SK-N-DZ (cell line): ENCODE measurements around the genes SLC38A7, CKLF, CMTM2 and DYNC1LI2.

DNA sequence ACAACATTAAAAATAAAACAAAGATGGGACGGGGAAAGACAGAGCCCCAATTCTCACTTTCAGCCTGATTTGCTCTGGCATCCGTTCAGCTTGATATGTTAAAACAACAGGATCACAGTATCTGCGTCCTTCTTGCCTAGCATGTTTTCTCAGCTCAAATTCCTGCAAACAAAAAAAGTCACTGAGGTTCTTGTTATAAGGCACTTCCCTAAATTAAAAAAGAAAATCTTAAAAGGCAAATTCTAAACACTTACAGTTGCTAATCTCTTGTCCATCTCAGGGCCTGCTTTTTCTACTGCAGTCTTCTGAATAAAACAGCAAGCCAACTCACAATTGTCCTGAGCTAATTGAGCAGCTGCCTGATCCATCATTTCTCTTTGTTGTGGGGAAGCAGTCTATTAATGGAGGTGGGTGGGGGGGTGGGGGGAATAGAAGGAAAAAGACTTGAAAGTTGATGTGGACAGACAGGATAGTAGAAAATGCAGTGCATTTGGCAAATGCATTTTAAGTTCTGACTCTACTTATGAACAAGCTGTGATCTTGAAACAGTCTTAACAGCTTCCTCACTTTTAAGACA, 26.9 kb downstream of the SETD6 start:
RAMPAGE:
- cytosol, long total RNA, result no peak
- nucleus, long total RNA, result no peak

RAMPAGE:
- cytosol, long total RNA, result no peak
- nucleus, long total RNA, result no peak
Measured at GRCh38 chr16:58551511-58551900, 36.2 kb downstream of the SETD6 start.

RAMPAGE:
- cytosol, long total RNA, result start-site peak on the minus strand at chr16:58684713-58684745, 30 and 53 reads in 2 replicates
- nucleus, long total RNA, result start-site peak on the minus strand at chr16:58684713-58684747, 108 and 53 reads in 2 replicates
Measured at GRCh38 chr16:58683897-58684924, at the start of gene SLC38A7. SLC38A7 (minus strand) TSS chr16:58684770.

GRCh38 chr16:58862636-58862854, 128.4 kb upstream of the GOT2 start:
RAMPAGE:
- cytosol, long total RNA, result no peak
- nucleus, long total RNA, result no peak

DNA sequence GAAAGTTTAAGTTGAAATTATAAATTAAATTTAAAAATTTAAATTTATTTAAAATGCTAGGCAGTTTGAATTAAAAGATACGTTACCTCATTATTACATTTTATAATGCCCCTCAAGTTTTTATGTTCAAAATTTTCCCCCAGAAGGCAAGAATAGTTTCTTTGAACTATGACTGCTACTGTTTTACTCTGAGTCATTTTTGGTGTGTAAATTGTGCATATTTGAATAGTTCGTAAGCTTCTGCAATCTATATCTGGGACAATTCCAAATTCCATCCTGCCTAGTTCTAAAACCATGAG, 839.7 kb upstream of the GOT2 start:
RAMPAGE:
- cytosol, long total RNA, result no peak
- nucleus, long total RNA, result no peak

DNA sequence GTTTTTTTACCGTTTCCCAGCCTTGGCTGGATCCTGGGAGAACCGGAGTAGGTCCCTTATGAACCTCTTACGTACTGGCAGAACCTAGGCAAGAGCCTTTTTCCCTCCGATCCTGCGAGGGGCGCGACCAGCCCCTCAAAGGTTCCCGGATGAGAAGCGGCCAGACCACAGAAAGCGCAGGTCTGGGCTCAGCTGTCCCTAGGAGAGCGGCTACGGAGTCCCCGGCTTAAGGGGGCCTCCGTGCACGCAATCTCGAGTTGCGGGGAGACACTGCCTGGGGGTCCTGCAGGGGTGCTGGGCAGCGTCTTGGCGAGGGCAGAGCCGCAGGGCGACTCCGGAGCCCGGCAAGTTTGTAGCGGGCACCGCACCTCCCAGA, 1.1 kb downstream of the CDH8 start:
RAMPAGE:
- cytosol, long total RNA, result no peak
- nucleus, long total RNA, result no peak

RAMPAGE:
- cytosol, long total RNA, result no peak
- nucleus, long total RNA, result no peak
Measured at GRCh38 chr16:65121596-65121765, 382 bp downstream of the CDH11 start.

DNA sequence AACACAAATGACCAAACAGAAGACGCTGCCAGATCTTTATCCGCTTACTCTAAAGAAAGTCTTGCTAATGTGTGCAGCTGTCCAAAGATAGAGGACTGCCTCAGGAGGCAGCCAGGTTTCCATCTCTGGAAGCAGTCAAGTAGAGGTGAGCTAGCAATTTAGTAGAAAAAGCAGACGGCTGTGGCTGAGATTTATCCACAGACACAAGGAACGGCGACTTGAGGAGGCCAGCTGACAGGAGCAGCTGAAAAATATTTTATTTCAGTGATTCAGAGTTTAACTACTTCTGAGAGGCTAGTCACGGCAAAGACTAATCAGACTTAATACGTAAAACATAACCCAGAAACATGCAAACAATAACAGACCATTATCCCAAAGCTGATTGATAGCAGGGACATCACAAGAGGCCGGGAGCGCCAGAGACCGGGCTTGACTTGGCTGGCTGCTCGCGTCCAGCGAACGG, 611.3 kb upstream of the CDH5 start:
RAMPAGE:
- cytosol, long total RNA, result no peak
- nucleus, long total RNA, result no peak

GRCh38 chr16:65855269-65855697, 511.2 kb upstream of the CDH5 start:
RAMPAGE:
- cytosol, long total RNA, result no peak
- nucleus, long total RNA, result no peak

RAMPAGE:
- cytosol, long total RNA, result no peak
- nucleus, long total RNA, result no peak
Measured at GRCh38 chr16:65945385-65945737, 421.1 kb upstream of the CDH5 start.

GRCh38 chr16:66133595-66134281, 232.8 kb upstream of the CDH5 start:
RAMPAGE:
- cytosol, long total RNA, result no peak
- nucleus, long total RNA, result no peak

RAMPAGE:
- cytosol, long total RNA, result no peak
- nucleus, long total RNA, result no peak
Measured at GRCh38 chr16:66247944-66248551, 118.4 kb upstream of the CDH5 start.

DNA sequence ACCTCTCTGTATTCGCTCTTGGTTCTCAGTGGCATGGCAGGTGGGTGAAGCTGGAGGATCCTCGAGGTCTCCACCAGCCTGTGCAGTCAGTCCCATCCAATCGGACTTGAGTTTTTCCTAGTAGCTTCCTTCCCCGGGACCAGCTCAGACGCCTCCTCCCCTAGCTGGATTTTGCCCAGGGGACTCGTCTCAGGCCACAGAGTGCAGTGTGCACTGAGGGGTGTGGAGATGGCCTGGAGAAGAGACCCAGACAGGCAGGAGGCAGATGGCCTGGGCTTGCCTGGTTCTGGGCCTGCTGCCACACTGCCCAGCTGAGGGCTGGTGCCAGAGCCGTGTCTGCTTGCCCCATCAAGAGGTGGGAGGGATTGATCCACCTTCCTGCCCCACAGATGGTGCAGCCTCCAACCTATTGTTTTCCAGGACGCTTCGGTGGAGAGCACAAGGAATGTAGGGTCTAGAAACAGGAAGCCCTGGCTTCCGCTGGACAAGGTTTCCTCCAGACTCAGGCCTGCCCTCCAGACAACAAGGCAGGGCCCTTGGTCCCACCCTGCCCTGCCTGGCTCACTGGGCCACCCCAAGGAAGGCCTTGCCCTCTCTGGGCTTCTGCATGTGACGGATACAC, 6.8 kb upstream of the CDH5 start:
RAMPAGE:
- cytosol, long total RNA, result no peak
- nucleus, long total RNA, result no peak

DNA sequence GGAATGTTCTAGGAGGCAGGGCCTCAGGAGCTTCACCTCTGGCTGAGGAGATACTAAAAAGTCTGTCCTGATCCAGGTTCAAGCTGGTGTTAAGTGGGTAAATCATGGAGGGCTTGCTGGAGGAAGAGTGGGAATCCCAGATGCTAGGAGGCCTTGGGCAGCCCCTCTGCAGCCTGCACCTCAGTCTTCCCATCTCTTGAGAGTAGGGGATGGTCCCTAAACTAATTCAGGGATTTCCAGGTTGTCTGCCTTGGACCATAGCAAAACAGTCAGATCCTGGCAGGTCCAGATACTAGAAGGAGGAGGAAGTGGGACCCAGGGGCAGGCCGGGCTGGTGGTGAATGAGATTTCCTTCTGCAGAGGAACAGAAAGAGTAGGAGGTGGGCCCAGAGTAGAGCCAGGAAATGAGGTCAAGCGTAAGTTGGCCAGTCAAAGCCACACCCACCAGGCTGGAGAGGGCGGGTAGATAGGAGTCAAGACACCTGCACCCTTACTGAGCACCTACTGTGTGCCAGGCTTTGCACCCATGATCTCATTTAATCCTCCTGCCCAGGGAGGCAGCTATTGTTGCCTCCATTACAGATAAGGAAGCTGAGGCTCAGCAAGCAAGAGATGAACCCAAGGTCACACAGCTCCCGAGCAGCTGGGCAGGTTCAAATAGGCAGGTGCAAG, 2.5 kb downstream of the CDH5 start:
RAMPAGE:
- cytosol, long total RNA, result no peak
- nucleus, long total RNA, result no peak

RAMPAGE:
- cytosol, long total RNA, result no peak
- nucleus, long total RNA, result no peak
Measured at GRCh38 chr16:66490643-66491229, 59.2 kb downstream of the TK2 start.

DNA sequence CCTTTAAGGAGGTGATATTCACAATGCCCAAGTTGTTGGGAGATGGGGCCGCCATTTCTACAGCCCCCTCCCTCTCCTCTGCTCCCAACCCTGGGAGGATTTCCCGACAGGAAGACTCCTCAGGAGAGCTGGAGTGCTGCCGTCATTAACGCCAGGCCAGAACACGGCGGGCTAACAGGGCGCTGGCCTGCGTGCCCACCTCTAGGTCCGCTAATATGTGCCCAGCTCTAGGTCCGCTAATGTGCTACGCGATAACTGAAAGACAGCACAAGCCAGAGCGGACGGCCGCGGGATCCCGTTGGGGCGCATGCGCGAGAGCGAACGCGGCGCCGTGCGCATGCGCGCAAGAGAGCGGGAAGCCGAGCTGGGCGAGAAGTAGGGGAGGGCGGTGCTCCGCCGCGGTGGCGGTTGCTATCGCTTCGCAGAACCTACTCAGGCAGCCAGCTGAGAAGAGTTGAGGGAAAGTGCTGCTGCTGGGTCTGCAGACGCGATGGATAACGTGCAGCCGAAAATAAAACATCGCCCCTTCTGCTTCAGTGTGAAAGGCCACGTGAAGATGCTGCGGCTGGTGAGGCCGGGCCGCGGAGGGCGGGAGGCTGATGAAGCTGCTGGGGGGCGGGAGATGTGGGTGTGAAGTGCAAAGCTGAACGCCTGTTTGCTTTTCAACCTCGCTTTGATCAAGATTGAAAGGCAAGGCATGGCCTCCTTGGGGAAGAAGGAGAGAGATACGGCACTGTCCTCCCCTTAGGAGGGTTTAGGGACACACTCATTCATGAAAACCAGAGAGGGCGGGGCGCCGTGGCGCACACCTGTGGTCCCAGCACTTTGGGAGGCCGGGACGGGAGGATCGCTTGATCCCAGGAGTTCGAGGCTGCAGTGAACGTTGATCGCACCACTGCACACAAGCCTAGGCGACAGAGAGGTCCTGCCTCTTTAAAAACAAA, at the start of gene CKLF:
Gene CKLF (plus strand): TSS at position 351 of the 944 bp plus-strand sequence.
RAMPAGE:
- cytosol, long total RNA, result start-site peak on the plus strand centred at position 375 of the sequence, 59 bp wide, 3,701 and 3,000 reads in 2 replicates
- nucleus, long total RNA, result start-site peak on the plus strand centred at position 376 of the sequence, 58 bp wide, 819 and 147 reads in 2 replicates

GRCh38 chr16:66579335-66579535, at the start of gene CMTM2:
CMTM2 (plus strand) TSS chr16:66579463.
RAMPAGE:
- cytosol, long total RNA, result no peak
- nucleus, long total RNA, result no peak

DNA sequence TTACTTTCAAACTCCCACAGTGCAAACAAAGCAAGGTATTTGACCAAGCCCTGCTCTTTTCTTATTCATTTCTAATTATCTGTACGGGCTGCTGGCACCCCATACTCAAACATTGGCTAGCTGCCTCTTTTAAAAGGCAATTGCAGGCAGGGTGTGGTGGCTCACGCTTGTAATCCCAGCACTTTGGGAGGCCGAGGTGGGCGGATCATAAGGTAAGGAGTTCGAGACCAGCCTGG, 2.3 kb downstream of the CMTM4 start:
RAMPAGE:
- cytosol, long total RNA, result no peak
- nucleus, long total RNA, result no peak

GRCh38 chr16:66743517-66743841, 7.9 kb downstream of the DYNC1LI2 start:
RAMPAGE:
- cytosol, long total RNA, result no peak
- nucleus, long total RNA, result no peak

DNA sequence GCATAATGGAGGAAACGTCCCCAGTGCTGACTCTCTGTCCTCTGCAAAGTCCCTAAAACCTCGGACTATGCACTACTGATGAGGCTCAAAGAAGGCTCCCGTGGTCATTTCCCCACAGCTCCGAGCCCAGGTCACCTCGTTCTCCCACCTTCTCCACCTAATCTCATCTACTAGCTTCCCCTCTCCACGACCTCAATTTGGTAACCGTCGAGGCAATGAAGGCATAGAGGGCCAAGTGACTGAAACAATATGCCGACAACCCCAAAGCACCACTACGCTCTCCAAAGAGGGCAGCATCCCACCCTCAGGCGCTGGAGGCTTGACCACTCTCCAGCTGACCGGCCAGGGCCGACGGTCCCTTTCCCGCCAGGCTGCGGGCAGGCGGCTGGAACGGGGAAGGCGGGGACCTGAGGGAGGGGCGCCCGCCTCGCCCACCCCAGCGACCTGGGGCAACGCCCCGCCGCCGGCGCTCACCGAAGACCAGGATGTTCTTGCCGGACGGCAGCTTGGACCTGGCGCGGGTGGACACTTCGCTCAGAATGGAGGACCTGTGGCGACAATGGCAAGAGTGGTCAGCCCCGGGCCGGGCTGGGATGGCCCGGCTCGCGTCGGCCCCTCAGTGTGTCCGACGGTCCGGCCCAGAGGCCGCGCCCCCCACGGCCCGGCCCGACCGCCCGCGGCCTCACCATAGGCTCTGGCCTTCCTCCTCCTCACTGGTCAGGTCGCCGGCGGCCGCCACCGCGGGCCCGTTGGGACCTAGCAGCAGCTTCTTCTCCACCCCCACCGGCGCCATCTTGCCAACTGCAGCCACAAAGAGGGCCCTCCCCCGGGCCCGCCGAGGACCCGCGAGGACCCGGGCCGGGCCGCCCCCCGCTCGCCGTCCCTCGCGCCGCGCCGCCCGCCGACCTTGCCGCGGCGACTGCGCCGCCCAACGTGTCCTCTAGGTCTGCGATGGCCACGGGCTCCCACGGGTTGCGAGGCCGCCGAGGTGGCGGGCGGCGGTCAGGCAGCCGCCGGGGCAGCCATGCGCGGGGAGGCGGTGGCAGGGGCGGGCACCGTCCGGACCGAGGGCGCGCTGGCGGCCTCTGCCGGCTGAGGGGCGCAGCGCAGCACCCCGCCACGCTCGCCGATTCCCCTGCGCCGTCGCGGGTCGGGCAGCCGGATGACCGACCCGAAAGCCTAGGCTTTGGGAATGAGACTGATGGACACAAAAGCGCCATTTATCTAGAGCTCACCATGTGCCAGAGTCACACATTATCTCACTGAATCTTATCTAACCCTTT, at the start of gene DYNC1LI2:
Gene DYNC1LI2 (minus strand): TSS at position 811 of the 1,283 bp plus-strand sequence.
RAMPAGE:
- cytosol, long total RNA, result no peak
- nucleus, long total RNA, result no peak